ENCODE results near the gene FOXD4L6.

GRCh38 chr9:38195589-38195864, 126.5 kb upstream of the SHB start:
- PRO-cap: no peak
- RAMPAGE, long total RNA: no peak

GRCh38 chr9:38318880-38319547, 73.5 kb upstream of the ALDH1B1 start:
- PRO-cap: no peak
- RAMPAGE, long total RNA: no peak

DNA sequence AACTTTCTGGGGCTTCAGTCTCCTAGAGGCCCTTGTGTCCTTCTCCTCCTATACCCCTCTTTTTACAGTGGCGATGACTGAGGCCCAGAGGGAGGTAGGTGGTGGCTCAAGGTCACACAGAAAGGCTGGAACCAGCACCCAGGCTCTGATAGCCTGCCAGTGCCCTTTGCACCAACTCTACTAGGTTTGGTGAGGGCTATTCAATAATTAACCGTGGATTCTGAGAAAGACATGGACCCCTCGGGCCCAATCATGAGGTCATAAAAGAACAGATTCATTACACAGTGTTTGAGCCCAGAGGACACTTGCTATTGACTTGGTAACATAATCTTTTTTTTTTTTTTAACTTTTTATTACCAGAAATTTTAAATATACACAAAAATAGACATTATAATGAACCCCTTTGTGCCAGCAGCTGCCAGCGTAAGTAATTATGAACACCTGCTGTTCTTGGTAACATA, 6.1 kb upstream of the ALDH1B1 start:
- PRO-cap: no peak
- RAMPAGE, long total RNA: no peak

GRCh38 chr9:38434729-38435220, 10.5 kb upstream of the IGFBPL1 start:
- PRO-cap: no peak
- RAMPAGE, long total RNA: no peak

- PRO-cap: no peak
- RAMPAGE, long total RNA: no peak
Observed at GRCh38 chr9:39791204-39791678, 435.8 kb downstream of the SPATA31A1 start.

DNA sequence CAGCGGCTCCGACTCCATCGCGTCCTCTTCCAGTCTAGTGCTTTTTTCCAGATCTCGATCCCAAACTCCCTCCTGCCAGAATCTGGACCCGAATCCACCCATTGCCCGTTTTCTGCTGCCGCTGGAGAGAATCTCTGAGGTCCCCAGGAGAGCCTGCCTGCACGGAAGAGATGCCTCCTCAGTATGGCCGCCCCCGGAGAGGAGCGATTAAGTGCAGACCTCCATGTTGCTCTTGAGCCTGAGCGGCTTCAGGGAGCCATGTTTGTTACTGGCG, 518.8 kb downstream of the SPATA31A1 start:
- PRO-cap: no peak
- RAMPAGE, long total RNA: no peak

DNA sequence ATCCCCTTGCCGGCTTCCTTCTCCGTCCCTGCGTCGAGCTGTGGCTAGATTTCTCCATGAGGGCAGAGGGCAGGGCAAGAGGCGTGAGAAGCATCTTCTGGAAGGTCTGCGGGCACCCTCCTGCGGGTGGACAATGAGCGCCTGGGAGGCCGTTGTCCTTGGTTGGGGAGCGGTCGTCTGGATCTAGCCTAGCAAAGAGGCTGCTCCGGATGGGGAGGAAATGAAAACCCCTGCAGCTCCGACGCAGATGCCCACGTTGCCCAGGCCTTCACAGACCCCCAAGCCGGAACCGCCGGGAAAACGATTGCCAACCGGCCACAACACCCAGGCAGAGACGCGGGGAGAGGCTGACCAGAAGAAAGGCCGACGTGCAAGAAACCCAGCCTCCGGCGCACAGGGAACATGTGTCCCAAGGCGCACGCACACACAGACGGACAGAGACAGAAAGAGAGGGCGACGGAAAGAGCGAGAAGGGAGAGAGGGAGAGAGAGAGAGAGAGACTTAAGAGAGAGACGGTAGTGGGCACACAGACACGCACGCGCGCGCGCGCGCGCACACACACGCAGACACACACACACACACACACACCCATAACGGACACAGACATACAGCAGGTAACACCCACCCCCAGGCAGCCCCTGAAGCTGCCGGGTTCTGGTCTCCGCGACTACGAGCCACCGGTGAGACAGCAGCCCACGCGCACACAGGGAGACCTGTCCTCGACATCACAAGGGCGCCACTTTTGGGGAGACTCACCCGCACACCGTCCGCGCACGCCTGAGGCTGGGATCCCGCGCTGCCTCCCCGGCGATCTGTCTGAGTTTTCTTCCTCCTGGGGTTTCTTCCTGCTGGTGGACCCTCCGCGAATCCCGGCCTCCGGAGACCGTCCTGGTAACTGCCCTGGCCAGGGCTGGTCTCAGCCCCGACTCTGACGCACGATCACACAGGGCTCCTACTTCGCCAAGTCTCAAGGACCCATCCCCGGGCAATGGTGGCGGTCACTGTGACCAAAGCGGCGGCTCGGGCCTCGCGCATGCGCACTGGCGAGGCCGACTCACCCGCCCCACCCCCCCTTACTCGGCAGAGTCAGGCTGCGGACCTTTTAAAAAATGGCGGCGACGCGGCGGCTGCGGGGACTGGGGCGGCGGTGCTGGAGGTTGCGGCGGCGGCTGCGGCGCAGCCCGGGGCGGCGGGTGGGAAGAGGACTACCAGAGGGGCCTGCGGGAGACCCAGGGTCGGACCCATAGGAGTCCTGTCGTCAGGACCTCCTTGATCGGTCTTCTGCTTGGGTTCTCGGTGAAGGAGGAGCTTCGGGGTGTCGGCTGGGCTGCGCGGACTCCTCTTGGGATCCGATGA, 750.6 kb downstream of the SPATA31A1 start:
- PRO-cap: no peak
- RAMPAGE, long total RNA: no peak

- PRO-cap: no peak
- RAMPAGE, long total RNA: no peak
Observed at GRCh38 chr9:40926090-40927003, 202.1 kb downstream of the FOXD4L6 start.

DNA sequence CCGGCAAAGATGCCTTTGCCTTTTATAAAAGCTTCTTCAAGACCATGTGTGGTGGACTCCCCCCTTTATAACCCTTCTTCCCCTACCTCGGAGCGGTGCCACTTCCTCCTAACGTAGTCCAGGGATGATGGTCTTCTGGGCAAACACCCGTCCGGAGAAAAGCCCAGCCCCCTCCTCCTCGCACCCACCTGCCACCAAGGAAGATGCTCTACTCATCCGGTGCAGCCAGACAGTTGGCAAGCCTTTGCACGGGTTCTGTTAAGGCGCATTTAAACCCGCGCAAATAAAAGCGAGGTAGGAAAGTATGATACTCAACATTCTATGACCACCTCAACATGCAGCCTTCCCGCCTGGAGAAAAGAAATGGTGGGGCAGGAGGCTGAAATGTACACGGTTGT, at the start of gene FOXD4L6:
FOXD4L6 (minus strand) TSS at position 136 of the 398 bp plus-strand sequence.
- PRO-cap: no peak
- RAMPAGE, long total RNA: no peak

DNA sequence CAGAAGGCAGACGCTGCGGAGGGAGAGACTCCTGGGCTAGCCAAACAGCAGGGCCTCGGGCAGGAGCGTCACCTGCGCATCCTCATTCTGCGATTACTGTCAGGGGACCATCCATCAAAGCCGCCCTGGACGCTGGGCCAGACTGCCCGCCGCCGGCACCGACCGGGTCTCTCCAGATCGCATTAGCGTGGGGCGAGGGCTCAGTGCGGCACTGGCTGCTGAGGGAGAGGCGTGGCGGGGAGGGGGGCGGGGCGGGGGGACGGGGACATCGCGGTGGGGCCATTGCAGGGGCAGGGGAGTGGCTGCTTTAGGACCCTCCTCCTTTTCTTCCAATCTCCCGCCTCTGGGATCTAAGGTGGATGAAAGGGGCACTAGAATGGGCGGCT, 465.7 kb downstream of the CNTNAP3B start:
- PRO-cap: no peak
- RAMPAGE, long total RNA: no peak

DNA sequence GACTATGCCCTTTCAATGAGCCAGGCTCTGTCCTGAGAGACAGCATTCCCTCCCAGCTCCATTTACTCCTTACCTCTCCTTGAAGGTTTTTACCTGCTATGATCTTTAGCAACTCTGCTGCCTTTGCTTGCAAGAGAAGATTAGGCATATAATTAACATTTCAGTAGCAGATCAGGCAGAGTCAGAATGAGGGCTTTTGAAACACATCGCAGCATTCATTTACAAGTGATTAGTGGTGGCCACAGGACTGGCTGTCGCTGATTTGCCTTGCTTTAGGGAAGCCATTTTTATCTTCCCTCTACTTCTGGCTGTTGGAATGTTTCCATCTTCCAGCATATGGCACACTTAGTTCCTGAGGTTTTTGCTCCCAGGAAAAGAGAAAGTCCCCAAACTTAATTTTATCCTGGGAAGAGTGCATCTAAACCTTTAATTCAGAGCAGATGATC, 124.0 kb downstream of the SPATA31A6 start:
- PRO-cap: no peak
- RAMPAGE, long total RNA: no peak

DNA sequence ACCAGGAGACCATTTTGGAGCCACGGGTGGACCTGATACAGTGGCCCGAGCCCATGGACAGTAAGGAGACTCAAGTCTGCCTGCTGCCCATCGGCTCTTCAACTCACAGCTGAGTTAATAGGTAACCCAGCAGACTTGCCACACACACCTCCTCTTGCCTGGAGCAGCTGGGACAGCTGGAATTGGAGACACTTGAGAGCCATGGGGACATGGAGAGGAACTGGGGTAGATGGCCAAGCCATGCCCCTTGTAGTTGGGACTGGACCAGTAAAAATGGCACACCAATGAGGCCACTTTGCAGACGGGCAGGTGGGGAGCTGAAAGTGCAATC, 936.2 kb downstream of the SPATA31A6 start:
- PRO-cap: no peak
- RAMPAGE, long total RNA: no peak

GRCh38 chr9:61555059-61555345, 365.2 kb downstream of the SPATA31A7 start:
- PRO-cap: no peak
- RAMPAGE, long total RNA: no peak

DNA sequence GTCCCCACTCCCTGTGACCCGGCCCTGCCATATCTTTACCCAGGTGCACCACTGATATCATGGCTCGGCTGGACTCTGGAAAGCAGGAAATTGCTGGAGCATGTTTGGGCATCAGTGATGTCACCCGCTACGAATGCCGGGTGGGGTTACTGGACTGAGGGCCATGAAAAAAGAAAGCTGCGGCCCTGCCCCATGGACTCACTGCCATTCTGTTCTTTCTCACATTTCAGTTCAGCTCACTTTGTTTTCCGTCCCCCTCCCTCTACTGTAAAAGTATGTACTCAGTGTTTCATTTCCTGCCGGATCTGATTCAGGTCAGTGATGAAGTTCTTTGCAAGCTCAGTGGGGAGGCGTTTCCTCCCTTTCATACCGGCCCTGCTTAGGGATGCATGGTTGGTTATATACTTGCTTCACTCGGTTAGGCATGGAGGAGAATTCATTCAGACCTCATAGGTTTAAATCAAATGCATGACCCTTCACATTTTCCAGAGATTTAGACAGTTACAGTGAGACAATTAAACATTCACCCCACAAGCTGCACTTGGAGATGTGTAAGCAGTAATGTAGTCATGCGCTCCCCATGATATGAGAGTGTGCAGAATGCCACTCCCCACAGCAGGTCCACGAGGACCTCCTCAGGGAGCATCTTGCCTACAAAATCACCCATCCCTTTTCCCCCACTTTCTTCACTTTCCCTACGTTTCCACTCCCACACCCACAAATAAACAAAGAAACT, 1938.5 kb downstream of the FOXD4L5 start:
- PRO-cap: no peak
- RAMPAGE, long total RNA: no peak

DNA sequence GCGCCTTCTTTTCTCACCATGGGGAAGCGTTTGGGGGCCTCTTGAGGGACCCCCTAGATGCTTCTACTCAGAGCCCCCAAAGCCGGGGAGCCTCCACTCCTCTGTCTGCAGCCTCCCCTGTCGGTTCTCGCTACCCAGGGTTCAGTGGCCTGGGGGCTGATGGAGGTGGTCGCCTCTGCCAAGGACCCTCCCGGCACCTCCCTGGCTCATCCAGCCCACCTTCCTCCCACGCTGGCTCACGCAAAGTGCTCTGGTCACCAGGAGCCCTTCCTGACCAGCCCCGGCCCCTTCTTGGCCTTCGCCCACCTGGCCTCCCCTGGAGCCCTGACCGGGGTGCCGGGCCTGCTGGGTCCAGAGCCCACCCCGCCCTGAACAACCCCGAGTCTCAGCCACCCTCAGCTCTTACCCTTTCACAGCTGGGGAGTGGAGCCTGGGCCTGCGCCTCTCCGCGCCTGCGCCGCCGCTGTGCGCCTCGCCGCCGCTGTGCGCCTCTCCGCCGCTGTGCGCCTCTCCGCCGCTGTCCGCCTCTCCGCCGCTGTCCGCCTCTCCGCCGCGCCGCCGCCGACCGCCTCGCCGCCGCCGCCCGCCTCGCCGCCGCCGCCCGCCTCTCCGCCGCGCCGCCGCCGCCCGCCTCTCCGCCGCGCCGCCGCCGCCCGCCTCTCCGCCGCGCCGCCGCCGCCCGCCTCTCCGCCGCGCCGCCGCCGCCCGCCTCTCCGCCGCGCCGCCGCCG, 1900.2 kb downstream of the FOXD4L5 start:
- PRO-cap: no peak
- RAMPAGE, long total RNA: no peak

- PRO-cap: unidirectional peak, plus-strand start at chr9:63708149
- RAMPAGE, long total RNA: no peak
Observed at GRCh38 chr9:63708072-63708442, 1577.0 kb downstream of the FOXD4L5 start.

DNA sequence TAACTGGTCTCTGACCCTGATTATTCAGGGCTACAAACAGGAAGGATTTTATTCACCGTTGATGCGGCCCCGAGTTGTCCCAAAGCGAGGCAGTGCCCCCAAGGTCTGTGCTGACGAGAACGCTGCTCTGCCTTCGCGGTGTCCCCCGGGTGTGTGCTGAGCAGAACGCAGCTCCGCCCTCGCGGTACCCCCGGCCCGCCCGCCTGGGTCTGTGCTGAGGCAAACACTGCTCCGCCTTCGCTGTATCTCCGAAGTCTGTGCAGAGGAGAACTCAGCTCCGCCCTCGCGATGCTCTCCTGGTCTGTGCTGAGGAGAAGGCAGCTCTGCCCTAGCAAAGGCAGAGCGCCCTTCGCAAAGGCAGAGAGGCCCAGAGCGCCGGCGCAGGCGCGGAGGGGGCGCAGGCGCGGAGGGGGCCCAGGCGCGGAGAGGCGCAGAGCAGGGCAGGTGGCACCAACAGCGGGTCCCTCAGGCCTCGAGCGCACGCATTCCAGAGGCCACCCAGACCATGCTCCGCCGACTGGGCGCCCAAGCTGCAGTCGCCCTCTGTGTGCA, 1503.6 kb downstream of the FOXD4L5 start:
- PRO-cap: no peak
- RAMPAGE, long total RNA: no peak

DNA sequence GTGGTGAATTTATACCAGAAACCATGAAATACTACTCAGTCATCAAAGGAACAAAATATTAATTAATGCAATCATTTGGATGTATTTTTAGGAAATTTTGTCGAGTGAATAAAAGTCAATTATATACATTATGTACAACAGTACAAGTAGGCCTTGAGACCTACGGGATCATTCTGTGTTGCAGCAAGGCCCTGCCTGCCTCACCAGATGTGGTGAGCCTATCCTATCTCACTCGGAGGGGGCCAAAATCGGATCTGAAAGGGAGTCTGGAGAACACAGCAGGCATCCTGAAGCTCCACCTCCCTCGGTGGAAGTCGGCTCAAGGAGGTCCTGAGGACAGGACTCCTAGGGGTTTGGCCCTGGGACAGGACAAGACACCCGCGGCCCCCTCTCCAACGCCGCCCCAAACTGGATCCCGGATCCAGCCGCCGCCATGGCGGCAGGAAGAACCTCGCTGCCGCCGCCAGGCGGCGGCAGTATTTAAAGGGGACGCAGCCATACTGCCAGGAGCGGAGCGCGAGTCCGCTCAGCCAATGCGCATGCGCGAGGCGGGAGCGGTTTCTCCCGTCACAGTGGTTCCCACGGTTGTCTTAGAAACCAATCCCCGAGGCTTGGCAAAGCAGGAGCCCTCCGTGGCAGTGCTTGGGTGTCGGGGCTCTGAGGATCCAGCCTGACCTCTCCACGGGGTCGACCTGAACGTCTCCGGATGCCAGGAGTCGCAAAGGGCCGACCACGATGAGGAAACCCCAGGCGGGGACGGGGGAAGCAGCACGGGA, 97.8 kb upstream of the FOXD4L5 start:
- PRO-cap: no peak
- RAMPAGE, long total RNA: no peak

DNA sequence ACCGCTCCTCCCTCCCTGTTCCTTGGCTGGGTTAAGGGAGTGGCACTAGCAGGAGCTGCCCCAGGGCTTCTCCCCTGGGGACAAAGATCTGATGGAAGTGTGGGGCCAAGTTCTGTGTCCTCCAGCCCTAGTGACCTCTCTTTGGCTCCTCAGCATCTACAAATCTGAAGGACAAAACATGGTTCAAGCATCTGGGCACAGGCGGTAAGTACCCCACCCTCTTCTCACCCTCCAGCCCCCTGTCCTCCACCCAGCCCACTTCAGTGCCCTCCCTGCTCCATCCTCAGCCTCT, 141.6 kb downstream of the FOXD4L4 start:
- PRO-cap: no peak
- RAMPAGE, long total RNA: no peak

DNA sequence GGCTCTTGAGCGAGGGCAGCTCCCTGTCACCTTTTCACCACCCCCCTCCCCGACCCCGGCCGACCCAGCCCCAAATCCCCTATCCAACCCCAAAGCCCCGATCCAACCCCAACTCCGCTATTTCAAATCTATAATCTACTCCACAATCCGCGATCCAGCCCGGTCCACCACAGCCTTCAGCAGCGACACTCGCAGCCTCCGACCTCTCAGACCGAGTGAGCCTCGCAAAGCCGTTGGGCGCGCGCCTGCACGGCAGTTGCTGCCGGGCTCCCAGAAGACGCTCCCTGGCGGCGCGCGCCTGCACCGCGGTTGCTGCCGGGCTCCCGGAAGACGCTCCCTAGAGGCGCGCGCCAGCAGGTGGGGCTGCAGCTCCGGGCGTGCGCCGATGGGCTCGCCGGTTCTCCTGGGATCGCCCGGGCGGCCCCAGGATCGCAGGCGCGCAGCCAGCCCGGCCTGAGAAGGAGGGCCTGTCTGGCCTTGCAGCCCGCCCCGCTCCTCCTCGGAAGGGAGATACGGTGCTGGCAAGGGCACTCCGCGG, 416.0 kb downstream of the FOXD4L4 start:
- PRO-cap: no peak
- RAMPAGE, long total RNA: no peak

All from urinary bladder (tissue), 3 donors.